Left lung (tissue), 1 donor: Measurements from ENCODE around the gene MPLKIP.

DNA sequence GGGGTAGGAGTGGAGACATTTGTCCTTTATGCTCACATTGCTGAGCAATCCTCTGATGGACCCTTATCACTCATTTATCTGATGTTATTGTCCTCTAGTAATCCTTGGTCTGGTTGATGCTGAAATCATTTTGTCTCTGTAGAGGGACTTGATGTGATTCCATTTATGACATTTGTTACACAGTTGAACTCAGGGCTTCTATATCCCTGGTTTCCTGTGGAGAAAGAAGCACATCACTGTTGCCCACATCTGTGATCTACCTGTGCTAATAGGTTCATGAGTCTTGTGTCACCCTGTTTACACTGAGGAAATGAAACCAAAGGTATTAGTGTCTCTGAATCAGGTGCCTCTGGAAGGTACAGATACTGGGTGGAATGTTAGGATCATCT lies 54.3 kb downstream of the STARD3NL start:
- PRO-cap = no peak

GRCh38 chr7:38330605-38331632 lies 152.9 kb downstream of the STARD3NL start:
- PRO-cap = no peak

- PRO-cap = no peak
Observed at GRCh38 chr7:38331813-38332318, 153.8 kb downstream of the STARD3NL start.

DNA sequence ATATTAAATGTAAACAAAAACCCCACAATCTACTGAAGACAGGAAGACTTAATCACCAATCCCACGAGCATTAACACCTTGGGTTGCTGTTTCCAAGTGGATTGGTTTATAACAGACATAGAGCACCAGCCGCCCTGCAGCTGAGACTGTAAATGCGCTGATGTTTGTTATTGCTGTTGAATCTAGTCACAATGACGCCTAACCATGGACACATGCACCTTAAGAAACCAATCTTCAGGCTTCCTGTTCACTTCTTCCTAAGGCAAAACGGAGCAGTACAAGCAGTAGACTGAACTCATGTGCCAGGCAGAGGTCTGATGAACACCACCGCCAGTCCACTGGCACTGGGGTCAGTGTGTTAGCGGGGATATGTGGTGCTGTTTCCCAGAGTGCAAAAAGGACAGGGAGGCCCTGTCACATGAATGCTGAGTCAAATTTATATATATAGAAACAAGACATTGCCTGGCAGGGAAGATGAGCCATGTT lies 122.0 kb upstream of the AMPH start:
- PRO-cap = no peak

DNA sequence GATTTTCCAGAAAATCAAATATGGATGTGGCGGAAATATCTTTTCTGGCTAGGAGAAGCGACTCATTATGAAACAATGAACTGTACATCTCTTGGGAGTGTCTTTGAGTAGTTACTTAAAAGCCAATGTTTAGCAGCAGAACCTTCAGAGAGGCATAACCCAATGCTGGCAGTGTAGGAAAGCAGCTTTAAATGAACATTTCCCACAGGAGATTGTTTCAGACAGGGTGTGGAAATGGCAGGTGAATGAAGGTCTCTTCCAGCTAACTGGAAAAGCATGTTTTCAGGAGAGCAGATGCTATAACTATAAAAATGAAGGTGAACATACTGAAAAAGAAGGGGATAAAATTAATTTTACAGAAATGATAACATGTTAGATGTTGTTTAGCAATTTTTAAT lies 36.4 kb downstream of the POU6F2 start:
- PRO-cap = no peak

DNA sequence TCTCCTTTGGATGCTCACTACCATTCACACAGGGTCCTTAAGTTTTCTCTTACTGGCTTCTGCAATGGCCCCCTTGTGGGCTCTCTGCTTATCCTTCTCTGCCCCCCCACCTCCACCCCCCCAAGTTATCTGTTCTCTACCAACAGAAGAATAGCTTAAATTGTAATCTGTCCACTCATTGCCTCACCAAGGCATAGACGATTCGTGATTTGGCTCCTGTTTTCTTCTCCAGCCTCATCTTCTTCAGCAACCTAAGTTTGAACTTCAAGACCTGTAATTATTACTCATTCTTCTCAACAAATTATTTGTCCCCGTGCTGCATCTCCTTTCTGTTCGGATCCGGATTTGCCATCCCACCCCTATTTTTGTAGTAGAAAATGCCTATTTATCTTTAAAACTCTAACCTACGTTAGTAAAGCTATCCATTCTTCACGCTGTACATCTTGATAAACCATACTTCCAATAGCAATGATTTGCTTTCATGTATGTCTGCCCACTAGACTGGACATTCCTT lies 1.1 kb upstream of the RALA start:
- PRO-cap = no peak

- PRO-cap = no peak
Observed at GRCh38 chr7:39696475-39697058, 73.2 kb downstream of the RALA start.

DNA sequence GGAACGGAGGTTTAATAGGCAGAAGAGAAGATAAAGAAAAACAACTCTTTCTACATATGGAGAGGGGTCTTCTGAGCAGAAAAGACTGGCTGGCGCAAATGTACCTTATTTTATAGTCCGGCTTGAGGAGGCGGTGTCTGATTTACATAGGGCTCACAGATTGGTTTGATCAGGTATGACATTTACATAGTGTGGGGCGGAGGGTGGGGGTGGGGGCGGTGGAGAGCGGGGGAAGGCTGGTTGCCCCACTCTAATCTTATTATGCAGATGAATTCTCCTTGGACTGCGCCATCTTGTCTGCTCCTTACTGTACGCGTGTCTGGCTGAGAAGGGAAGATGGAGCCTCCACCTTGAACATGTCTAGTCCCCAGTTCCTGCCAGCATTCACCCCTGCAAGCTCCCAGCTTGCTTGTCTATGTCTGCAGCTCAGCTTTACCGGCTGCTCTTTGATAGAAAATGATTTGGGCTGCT lies 98.7 kb downstream of the RALA start:
- PRO-cap = no peak

DNA sequence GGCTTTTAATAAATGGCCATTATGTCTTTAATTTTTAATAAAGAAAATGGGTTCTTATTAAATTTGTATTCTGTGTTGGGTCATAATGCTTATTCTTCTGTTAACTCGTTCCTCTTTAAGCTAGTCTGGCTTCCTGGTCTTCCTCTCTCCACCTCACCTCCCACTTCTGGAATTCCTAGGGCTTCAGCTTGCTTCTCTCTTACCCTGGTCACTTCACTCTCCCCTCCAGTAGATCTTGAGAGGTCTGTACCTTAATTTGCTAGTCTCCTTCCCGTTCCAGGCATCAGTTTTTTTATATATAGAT lies 111.2 kb downstream of the RALA start:
- PRO-cap = no peak

GRCh38 chr7:39854998-39855390 lies 95.1 kb upstream of the CDK13 start:
- PRO-cap = no peak

GRCh38 chr7:39954749-39955423 lies 4.8 kb downstream of the CDK13 start:
- PRO-cap = no peak

DNA sequence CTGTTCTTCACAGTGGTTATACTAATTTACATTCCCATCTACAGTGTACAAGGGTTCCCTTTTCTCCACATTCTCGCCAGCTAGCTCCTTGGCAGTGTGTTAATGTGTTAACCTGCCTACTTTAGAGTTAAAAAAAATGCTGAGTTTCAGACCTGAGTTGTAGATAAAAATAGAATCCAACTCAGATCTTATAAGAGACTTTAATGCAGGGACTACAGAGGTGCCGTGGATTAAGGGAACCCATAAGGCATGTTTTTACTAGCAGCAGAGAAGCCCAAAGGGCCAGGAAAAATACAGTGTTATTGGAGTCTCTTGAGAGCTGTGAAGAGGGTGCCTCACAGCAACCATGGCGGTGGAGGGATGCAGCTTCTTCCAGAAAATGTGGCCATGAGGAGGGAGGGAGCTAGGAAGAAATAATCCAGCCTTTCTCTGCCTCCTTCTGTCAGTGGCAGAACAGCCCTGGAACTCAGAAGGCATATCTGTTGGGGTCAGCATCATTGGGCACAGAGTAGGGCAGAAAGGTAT lies 35.6 kb downstream of the CDK13 start:
- PRO-cap = no peak

DNA sequence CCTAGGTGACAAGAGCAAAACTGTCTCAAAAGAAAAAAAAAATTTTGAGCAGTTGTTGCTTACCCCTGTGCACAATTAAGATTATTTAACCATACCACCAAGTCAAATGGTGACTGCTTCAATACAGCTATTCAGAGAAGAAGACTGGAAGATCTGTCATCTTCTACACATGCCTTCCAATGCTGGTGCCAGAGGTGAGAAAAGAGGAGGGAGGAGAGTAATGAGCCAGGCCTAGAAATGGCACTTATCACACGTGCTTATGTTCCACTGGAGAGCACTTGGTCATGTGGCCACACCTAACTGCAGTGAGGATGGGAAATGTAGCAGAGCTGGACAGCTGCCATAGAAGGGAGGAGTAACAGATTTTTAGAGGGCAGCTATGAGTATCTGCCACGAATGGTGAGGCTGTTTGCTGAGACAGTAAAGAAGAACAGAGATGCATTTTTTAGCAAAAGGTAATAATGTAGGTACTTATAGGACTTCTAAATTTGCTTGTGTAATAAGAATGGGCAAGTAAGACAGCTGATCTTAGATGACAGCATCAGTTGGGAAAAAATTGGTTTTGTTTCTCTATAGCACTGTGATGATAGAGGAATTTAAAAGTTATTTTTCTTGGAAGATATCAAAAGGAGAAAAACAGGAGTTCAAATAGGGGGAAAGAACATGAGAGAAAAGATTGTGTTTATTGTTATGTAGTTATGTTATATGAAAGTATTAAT lies 77.0 kb downstream of the MPLKIP start:
- PRO-cap = no peak

DNA sequence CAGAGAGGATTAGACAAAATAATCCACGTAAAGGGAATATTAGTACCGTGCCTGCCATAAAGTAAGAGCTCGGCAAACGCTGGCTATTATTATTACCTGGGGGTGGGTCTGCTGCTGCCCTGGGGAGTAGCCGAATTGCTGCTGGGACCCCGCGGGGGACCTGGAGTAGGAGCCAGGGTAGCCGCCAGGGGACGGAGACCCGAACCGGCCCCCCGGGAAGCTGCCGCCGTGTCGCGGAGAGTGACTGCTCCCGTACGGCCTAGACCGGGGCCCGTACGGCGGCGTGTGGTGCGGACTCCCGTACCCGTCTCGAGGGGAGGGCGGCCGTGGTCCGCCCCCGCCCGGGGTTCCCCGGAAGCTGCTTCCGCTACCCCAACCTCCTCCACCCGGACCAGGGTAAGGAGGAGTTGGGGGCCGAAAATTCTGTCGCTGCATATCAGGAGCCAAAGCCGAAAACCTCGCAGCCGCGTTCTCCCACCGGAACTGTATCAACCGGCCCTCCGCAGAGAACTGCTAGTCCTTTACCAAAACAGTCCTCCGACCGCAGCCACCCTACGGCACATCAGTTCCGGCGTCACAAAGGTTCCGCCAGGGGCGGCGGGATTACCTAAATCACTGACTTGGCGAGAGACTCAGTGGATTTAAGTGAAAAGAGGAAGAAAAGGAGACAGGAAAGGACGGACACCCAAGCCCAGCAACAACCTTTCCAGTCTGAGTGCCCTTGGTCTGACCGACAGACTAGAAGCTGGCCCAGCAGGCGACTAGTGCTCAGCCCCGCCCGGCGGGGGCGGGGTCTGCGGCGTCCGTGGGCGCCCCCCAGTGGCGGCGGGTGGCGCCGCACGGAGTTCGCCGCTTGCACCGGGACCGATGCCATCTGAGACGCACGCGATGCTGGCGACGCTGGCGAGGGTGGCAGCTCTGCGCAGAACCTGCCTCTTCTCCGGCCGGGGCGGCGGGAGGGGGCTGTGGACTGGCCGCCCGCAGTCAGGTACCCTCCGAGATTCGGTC lies at the start of gene MPLKIP:
Gene MPLKIP, minus strand, starts transcription at position 490 of the 1,008 bp plus-strand sequence.
- PRO-cap = bidirectional peak, plus-strand start at position 532 of the sequence, minus-strand start at position 485 of the sequence; bidirectional peak, plus-strand start at position 873 of the sequence, minus-strand start at position 713 of the sequence

- PRO-cap = no peak
Observed at GRCh38 chr7:40898923-40899698, 764.3 kb downstream of the SUGCT start.

- PRO-cap = no peak
Observed at GRCh38 chr7:41466542-41467109, 236.3 kb downstream of the INHBA start.

DNA sequence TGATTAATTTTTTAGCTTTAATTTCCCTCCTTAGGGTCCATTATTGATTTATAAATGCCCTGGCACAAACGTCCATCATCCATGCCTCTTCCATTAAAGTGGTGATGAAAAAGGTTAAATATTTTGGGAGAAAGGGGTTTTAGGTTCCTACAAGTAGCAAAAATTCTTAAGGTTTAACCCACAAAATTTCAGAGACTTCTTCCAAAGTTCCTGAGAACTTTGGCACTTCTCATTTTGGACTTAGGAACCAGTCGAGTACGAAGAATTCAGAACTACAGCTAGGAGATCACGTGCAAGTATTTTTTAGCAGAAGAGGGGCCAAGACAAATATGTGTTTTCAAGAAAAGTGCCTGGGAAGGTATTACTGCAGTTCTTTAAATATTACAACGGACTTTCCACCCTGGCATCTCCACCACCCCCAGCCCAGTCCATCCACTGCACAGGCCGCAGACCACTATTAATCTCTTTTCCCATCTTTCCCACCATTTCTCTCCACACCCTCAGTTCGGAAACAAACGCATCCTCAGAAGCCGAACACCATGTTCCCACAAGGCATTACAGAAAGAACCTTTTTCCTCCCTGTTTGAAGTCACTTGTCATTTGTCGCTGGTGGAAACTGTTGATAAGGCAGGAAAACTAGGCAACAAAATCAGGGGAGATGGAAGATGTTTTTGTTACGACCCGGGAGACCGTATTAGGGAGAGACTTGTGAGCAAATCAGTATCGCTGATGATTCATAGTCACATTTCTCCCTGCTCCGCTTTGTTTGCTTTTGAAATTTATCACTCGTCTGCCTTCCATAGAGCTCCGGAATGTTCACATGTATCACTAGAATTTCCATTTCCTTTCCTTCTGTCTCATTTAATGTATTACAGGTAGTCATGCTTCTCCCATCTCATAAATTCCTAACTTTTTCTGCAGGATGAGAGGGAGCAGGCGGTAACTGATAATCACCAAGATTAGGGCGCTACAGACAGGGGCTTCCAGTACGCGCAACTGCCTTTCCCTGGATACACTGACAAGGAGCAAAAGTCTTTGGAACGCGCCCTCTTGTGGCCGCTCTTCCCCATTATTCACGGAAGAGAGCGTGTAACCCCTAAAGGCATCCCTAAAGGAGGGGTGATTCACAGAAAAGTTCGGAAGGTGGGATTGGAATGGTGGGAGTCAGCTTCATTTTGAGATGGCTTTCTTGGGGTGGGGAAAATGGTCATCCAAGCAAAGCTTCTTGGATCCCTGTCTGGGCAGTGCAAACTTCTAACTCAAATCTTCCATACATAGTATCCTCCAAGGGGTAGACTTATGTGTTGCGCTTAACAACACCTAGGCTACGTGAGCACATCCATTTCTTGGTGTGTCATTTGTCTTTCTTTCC lies 6.8 kb downstream of the INHBA start:
- PRO-cap = unidirectional peak, minus-strand start at position 998 of the sequence

DNA sequence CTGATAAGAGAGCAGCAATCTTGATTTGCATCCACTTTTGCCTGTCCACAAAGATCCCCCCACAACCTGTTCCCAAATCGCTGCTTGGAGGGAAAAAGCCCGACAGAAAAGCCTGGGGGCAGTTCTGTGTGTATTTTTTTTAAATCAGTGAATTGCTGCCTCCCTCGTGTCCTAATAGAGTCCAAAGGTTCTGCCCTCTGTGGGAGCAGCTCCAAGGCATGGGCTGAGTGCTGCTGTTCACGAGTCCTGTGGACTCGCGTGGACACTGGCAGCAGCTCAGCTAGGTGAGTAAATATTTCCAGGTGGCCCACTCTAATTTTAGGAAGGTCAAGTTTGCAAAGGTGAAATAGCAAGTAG lies 6.0 kb upstream of the INHBA start:
- PRO-cap = no peak

DNA sequence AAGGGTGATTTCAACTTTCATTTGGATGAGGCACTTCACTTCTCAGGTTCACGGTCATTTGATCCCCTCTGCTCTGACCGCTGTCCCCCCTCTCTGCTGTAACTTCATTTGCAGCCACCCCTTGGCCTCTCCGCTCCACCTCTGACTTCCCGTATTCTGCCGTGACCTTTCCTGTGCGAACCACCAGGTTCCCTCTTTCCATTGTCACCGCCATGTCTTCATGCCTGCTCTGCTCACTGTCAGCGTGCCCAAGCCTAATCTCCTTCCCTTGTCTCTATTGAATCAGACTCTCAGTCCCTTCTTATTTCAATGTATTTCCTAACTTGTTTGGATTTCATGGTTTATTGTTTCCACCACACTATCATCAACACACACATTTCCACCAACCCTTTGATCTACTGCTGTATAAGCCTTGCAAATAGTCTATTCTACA lies 29.9 kb upstream of the INHBA start:
- PRO-cap = no peak

GRCh38 chr7:41785708-41786343 lies 82.9 kb upstream of the INHBA start:
- PRO-cap = no peak